Measurements from ENCODE around the gene ADAMTS1.

- RRBS: no CpG with 5 or more reads among the region's 5 CpGs
Observed at GRCh38 chr21:16304575-16305088, 574.9 kb downstream of the USP25 start.

- RRBS: no CpG with 5 or more reads among the region's 1 CpG
Observed at GRCh38 chr21:16323668-16323959, 593.8 kb downstream of the USP25 start.

DNA sequence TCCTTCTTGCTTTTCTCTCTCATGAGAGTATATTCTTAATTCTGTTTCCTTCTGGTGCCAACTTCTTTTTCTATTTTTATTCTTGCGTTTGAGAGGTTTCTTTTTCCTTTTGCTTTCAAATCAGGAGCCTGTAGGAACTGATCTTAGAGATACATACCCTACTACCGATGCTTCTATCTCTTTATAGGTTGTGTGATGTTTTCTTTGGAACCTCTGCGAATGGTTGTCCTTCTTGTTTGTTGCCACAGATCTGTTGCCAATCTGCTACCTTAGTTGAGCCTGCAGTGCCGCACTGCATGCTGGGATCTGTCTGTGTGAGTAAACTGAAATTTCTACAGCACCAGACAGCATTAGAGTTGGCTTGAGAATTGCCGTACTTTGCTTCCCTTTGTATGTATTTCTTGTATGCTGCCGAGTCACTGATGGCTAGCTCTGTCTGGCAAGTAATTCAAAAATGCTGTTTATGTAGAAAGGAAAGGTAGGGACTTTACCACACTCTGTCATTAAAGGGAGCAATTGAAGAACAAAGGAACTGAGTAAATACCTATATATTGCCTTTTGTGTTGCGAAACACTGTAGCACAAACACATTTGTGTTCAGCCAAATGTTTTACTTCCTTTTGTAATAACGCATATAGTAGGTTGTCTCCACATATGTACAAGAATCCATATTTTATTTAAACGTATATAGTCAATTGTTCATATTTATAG lies 857.3 kb downstream of the USP25 start:
- RRBS: no CpG with 5 or more reads among the region's 9 CpGs

DNA sequence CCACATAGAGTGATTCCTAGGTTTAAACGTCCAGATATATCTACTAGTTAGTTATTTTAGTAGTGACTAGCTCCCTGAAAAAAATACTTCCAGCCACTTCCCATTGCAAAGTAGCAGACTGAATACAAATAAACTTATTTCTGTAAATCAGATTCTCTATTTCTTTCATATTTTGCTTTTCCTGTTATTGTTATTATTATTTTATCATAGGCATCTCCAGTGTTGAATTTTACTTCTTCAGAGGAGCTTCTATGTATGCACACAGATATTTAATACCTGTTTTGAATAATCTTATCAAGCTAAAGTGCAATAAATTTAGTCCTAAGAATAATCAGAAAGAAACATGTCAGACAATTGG lies 762.8 kb upstream of the CXADR start:
- RRBS: no CpG with 5 or more reads among the region's 1 CpG

DNA sequence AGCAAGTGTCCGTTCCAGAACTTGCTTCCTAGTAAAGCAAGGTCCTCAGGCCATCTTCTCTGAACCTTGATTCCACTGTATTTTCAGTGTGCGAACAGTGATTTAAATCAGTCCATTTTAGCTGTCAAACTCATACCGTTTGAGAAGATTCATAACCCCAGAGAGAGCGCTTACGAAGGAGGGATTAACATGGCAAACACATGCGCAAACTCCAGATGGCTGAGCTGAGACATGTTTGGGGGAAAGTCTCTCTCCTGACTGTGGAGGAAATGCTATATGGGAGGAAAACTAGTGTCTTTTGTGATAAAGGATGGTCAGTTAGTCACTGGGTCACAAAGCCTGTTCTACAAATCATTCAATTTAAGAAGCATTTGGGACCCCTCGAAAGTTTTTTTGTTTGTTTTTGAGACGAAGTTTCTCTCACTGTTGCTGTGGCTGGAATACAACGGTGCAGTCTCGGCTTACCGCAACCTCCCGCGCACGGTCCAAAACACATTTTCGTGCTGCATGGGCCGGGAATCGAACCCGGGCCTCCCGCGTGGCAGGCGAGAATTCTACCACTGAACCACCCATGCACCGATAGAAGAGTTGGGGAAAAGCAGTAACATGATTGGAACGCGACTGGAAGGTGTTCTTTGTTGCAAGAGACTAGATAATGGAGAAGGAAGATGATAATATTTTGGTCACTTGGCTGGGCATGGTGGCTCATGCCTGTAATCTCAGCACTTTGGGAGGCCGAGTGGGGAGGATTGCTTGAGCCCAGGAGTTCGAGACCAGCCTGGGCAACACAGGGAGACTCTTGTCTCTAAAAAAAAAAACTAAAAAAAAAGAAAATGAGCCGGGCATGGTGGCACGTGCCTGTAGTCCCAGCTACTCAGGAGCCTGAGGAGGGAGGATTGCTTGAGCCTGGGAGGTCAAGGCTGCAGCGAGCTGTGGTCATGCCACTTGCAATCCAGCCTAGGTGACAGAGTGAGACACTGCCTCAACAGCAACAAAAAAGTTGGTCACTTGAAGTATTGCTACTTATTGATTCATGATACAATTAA lies 58.2 kb upstream of the CXADR start:
- RRBS: no CpG with 5 or more reads among the region's 29 CpGs

GRCh38 chr21:17463296-17463776 lies 49.5 kb upstream of the CXADR start:
- RRBS: no CpG with 5 or more reads among the region's 7 CpGs

DNA sequence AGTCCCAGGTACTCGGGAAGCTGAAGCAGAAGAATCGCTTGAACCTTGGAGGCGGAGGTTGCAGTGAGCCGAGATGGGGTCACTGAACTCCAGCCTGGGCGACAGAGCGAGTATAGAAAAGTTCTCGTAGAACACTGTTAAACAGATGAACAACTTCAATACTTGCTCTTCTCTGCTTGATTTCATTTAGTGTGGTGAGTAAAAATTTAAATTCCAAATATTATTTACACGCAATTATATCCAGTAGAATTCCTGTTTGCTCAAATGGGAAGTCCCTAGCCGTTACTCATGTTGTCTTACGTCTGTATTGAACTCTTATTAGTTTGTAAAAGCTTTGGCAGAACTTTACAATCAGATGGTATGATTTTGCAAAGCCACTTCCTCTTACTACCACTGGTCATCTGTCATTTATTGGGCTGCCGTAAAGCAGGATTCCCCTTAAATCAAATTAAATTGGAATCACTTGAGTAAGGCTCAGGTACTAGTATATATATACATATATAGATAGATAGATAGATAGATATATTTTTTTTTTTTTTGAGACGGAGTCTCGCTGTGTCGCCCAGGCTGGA lies 1.9 kb upstream of the CXADR start:
- RRBS: no CpG with 5 or more reads among the region's 14 CpGs

DNA sequence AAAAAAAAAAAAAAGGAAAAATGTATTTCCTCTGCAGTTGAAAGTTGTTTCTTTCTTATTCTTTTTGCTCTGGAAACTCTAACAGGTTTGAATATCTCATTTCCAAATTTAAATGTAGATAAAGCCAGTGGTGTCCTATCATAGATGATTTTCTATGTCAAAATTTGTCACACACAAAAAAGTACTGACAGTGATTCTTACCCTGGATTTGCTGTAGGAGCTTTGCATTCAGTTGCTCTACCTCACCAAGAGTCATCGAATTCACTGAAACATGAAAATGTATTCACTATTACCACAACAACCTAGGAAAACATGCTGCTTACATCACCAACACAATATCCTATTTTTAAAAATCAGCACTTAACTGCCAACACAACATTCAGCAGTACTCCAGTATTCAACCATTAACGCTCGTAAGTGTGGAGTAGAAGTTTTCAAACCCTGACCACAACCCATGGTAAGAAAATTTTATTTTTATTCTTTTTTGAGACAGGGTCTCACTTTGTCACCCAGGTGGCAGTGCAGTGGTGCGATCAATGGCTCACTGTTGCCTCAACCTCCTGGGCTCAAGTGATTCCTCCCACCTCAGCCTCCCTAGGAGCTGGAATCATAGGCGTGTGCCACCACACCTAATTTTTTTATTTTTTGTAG lies 24.0 kb downstream of the C21orf91 start:
- RRBS: no CpG with 5 or more reads among the region's 5 CpGs

DNA sequence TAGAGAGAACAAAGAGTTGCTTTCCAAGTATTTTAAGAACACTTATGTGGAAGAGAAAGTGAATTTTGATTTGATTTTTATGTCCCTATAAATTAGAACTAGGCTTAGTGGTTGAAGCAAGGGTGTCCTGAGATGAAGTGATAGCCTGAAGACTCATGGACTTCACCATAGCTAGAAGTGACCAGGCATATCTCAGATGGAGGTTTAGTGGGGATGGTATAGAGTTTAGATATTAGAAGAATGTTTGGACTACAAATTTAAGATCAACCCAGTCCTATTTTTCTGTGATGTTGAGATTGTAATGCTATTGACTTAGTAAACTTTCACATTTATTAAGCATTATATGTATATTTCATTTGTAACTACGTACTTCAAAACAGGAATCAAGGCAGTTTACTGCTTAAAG lies 250.9 kb upstream of the TMPRSS15 start:
- RRBS: no CpG with 5 or more reads among the region's 1 CpG

- RRBS: no CpG with 5 or more reads among the region's 5 CpGs
Observed at GRCh38 chr21:21199190-21199909, 201.1 kb downstream of the NCAM2 start.

DNA sequence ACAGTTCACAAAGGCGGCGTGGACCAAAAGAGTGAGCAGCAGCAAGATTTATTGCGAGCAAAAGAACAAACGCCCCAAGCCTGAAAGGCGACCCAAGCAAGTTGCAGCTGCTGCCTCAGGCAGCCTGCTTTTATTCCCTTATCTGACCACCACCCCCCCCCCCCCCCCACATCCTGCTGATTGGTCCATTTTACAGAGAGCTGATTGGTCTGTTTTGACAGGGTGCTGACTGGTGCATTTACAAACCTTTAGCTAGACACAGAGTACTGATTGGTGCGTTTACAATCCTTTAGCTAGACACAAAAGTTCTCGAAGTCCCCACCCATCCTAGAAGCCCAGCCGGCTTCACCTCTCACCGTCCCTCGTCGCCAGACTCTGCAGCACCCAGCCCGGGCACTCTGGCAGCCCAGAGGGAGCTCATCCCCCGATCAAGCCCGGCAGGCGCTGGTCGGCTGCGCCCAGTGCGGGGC lies 2023.0 kb downstream of the NCAM2 start:
- RRBS: 81% methylated on average over 10 of the region's 18 CpGs

DNA sequence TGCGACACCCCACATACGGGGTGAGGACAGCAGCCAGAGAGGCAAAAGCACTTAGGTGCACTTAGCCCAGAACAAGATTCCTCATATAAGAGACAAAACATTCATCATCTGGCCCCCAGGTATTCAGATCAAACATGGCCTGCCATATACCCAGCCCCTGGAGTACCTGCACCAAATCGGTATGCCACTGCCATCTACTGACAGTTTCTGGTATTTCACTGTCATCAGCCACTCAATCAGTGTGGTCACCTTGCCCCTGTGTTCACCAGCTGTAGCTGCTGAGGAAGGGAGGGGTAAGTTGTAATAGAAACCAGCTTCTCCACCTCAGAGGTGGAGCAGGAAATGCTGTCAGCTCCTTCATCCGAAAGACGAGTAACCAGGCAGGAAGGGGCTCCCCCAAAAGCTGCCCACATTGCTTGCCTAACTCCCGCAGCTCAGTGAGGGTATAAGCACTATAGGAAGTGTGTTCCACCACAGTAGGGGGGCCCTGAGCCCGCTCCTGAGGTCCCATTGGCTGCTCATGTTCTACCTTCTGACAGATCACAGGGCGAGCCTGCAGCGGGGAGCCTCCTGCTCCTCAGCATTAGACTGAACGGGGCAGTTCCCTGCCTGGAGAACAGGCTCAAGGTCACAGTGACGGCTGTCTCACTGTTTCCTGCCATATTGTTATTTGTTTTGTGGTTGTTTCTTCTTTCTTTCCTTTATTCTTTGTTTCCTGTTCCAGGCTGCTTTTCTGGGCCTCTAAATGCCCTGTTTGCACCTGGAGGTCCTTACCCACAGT lies 1638.5 kb downstream of the MRPL39 start:
- RRBS: no CpG with 5 or more reads among the region's 11 CpGs

GRCh38 chr21:25891522-25892061 lies 156.8 kb downstream of the GABPA start:
- RRBS: no CpG with 5 or more reads among the region's 6 CpGs

DNA sequence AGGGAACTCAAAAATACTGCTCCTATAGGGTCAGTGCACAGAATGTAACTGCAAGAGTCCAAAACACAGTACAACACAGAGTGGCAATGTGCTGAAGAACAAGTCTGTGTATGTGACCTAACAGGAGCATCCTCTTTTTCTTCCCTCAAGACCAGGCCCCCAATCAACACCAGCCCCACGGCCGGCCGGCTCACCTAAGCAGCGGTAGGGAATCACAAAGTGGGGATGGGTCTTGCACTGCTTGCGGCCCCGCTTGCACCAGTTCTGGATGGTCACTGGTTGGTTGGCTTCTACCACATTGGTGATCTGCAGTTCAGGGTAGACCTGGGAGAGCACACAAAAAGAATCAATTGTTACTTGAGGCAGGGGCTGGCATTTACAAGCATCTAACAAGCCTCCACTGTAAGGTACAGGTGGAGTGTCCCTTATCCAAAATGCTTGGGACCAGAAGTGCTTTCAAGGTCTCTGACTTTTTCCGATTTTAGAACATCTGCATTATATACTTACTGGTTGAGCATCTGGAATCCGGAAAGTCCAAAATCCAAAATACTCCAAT lies 80.7 kb downstream of the APP start:
- RRBS: no CpG with 5 or more reads among the region's 8 CpGs

DNA sequence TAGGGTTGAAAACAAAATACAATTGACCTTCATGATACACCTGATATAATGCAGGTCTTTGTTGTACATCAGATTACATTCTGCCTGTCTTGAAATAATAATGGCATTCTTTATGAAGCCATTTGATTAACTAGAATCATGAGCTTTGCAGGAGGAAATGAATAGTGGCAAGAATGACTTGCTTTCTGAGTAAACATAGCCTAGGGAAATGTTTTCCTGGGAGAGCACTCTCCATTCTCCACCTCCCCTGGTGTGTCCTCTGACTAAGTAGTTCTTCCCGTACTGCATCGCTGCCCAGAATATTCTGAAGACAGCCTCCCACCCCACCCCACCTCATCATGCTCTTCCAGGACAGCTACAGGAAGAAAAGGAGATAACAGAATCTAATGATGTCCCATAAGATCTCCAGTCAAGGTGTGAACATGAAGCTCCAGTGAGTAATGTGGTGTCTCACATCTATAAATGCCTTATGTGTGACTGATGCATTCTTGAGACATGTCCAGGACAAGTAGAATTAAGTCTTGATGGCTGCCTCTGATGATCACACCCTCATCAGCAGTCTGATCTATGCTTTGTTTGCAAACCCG lies 183.2 kb downstream of the CYYR1 start:
- RRBS: no CpG with 5 or more reads among the region's 3 CpGs

DNA sequence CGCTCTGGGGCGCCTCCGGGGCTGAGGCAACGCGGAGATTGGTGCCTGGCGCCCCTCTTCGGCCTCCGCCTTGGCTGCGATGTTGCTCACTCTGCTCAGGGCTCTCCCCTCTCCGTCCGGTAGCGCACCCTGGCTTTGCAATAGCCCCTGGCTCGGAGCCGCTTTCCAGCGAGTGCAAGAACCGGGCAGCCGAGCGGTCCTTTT lies at the start of gene ADAMTS1:
TSS of gene ADAMTS1 (minus strand) at position 176 of the 204 bp plus-strand sequence.
- RRBS: 2% methylated on average over 15 of the region's 18 CpGs

- RRBS: no CpG with 5 or more reads among the region's 16 CpGs
Observed at GRCh38 chr21:26964174-26964942, 2.5 kb downstream of the ADAMTS5 start.

DNA sequence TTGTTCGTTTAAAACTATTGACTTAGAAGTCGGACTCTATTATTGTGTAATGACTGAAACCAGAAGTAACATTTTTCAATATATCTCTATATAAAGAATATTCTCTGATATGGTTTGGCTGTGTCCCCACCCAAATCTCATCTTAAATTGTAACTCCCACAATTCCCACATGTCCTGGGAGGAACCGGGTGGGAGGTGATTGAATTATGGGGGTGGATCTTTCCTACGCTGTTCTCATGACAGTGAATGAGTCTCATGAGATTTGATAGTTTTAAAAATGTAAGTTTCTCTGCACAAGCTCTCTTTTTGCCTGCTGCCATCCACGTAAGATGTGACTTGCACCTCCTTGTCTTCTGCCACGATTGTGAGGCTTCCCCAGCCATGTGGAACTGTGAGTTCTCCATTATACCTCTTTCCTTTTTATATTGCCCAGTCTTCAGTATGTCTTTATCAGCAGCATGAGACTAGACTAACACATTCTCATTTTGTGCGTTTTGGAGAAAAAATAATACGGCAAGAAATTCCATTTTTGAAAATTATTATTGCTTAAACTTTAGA lies 836.9 kb downstream of the N6AMT1 start:
- RRBS: no CpG with 5 or more reads among the region's 8 CpGs

- RRBS: no CpG with 5 or more reads among the region's 15 CpGs
Observed at GRCh38 chr21:28164523-28165444, 720.4 kb downstream of the N6AMT1 start.

DNA sequence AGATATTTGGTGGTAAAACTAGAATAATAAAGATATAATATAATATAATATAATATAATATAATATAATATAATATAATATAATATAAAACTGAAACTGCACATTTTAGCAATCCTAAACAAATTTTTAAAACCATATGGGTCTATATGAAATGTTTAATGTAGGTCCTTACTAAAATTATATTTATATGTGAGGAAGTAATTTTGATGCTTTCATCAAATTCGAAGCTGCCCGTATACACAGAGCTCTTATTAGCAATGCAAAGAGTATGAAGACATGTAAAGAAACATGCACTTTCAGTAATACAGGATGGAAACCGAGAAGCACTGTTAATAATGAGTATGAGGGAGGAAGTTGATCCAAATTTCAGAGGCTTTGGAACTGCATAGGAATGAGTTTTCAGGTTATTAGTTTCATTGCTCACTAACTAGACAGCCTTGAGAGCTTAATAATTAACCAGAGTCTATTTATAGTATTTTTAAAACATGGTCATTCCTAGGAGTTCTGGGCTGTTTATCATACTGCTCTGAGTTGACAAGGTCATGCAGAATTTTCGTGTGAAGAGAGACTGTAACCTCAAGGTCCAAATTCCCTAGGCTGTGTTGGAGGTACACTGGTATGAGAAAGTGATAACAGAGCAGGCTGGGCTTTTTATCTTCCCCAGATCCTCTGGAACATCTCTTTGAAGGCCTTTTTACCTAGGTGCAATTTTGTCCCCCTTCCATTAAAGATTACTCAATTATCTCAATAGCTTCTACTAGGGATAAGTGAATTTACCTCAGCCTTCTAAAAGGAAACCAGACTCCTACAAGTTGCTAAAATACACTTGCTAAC lies 628.9 kb downstream of the N6AMT1 start:
- RRBS: no CpG with 5 or more reads among the region's 4 CpGs

All from HGPS cell (cell line).